Anterior vena cava (tissue), 1 donor: ENCODE measurements around a stretch of chr7.

GRCh38 chr7:130904108-130905317 lies 170.5 kb upstream of the KLF14 start:
- PRO-cap = unidirectional peak, minus-strand start at chr7:130904302

DNA sequence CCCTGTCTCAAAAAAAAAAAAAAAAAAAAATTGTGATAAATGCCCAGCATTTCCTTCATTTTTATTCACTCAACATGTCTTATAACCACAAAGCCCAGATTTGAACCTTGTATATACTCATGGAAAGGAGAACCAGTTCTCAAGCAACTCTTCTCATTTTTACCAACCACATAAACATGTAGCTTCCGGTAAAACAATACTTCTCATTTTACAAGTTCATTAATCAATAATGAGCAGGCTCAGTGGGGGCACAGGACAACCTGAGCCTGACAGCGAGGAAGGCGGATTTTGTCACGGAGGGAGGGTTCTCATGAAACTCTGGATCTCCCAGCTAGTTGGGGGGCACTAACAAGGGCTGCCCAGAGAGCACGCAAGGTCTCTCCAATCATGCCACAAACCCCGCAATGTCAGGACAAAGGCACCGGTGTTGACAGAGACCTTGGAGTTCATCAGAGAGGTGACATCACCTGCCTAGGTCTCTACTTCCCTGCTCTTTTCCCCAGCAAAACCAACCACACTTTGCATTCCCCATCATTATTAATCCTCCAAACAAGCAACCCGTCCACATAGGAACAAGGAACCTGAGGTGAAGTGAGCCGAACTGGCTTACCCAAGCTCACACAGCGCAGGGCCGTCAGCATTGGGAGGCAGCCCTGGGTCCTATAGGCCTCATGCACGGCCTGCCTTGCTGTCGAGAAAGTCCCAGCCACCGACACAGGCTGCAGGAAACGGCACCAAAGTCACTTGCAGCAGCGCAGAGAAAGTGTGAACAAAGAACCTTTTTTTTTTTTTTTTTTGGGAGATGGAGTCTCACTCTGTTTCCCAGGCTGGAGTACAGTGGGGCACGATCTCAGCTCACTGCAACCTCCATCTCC lies 192.2 kb upstream of the KLF14 start:
- PRO-cap = no peak

DNA sequence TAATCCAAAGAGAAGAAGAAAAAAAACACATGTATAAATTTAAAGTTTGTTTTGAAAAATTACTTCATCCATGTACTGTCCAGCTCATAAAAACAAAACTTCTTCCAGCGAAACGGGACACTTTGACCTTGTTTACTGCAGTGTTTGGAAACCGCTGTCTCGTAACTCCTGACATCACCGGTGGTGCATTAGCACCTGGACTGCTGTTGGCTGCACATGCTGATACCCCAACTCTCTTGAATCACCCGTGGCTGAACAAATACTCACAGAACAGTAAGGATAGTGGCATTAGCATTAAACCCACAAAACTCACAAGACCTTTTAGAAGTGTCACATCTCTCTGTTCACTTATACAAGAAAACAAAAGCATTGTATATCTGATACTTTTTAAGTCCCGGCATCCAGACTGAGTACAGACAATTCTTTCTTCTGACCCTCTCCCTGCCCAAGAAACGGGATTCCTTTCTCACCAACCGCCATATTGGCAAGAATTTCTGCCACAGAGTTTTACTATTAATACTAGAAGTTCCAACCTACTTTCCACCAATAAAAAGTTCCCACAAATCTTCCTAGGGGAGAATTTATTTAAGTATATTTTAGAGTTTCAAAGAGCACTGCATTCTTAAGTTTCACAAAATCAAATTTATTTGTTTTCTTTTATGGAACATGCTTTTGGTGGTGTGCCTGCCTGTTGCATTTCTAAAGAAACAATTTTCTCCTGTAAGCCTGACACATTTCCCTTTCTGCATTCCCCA lies 208.3 kb upstream of the KLF14 start:
- PRO-cap = unidirectional peak, plus-strand start at position 191 of the sequence

GRCh38 chr7:130990241-130990988 lies 256.4 kb upstream of the KLF14 start:
- PRO-cap = no peak

DNA sequence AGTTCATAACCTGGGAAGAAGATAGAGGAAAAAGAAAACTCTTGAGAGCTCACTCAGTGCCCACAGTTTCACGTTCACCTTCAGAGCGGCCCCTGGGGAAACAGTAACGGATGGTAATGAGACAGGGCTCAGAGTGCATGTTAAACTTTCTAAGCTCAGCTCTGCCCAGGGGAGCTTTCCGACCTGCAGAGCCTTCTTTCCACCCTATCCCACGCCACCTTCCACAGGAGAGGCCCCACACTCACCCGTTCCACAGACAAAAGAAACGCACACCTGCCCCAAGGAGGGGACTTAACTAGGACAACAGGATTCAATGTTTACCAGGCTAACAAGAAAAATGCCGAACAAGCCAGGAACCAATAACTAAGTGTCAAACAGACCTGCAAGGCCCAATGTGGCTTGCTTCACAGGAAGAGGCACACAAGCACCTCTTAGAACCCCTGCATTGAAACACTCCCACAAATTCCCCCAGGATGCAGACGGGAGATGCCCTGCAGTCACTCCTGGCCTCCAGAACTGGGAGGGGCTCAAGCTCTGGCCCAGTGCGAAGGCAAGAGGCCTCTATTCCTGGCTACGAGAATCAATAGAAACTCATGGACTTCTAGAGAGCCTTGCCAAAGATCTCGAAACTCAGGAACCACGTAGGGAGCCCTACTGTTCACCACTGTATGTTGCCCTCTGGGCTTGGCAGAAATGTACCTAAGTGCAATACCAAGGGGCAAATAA lies 260.2 kb upstream of the KLF14 start:
- PRO-cap = no peak

GRCh38 chr7:131016284-131016988 lies 282.4 kb upstream of the KLF14 start:
- PRO-cap = no peak

- PRO-cap = no peak
These were observed 293.4 kb upstream of the KLF14 start for GRCh38 chr7:131027129-131028104.

DNA sequence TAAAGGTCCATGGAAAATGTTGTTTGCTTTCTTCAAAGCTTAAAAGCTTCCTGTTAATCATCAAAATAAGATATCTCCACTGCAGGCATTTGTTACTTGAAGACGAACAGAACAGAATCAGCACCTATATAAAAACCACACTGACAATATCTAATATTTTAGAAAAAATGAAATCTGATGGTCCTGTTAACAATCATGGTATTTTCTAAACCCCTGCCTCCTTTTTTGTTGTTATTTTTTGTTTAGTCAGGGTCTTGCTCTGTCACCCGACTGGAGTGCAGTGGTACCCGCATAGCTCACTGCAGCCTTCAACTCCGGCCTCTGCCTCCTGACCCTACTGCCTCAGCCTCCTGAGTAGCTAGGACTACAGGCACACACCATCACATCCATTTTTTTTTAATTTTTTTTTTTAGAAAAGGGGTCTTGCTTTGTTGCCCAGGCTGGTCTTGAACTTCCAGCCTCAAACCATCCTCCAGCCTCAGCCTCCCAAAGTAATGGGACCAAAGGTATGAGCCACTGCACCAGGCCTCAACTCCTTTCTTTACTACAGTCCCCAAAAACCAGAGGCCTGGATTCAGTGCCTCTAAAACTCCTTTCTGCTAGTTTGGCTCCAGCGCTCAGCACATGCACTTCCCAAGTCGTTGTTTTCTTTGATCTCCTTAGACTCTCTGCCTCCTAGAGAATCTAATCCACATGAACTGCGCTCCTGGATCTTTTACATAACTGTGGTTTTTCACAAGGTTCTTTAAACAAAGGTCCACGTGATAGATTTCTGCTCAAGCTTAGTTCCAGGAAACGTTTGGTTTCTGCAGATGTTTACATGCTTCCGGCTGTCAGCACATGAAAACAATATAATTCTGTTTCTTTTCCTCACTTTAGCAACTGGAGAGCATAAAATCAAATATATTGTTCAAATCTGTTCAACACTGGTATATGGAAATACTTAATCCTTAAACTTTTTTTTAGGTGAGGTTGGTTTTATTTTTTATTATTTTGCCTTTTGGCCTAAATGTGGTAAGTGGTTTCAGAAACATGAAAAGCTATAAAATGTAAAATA lies 270.8 kb upstream of the MKLN1 start:
- PRO-cap = no peak

DNA sequence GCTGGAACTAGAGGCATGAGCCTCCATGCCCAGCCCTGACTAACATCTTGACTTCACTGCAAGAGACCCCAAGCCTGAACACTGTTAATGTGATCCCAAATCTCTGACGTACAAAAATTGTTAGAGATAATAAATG lies 244.7 kb upstream of the MKLN1 start:
- PRO-cap = no peak

DNA sequence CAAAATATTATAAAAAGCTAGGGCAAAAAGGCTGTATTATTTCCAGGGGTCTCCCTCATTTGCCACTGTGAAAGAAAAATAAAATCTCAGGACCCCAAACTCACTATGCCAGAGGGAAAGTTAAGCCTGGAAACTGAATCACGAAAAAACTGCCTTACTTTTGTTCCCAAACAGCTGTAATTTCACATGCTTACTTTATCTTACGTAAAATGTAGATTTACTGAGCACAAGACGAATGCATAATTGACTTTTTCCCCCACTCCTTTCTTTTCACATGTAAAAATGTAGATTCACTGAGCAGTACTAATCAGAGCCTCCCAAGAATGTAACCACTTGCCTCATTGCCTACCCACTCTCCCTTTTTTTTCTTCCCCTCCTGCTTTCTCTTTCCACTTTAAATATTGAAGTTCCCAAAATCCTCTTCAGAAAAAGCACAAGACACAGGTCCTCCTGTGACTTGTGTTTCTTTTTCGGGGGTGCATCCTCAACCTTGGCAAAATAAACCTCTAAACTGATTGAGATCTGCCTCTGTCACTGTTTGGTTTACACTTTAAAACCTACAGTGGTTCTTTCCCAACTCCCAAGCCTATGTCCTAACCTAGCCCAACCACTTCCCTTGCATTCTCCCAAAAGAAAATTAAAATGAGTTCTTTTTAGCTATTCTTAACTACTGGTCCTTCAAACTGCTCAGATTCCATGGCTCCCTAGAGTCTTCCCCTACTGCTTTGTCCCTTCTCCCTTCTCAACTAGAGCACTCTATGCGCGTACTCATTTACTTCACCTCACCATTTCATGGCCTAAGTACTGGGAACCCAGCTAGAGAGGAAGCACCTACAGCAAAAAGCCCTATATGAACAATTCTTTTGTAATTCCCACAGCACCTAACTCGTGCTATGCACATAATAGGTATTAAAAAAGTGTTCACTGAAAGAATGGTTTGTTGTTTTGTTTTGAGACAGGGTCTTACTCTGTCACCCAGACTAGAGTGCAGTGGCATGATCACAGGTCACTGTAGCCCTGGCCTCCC lies 236.6 kb upstream of the MKLN1 start:
- PRO-cap = no peak

GRCh38 chr7:131124294-131124867 lies 203.3 kb upstream of the MKLN1 start:
- PRO-cap = no peak

- PRO-cap = no peak
These were observed 101.9 kb upstream of the MKLN1 start for GRCh38 chr7:131225374-131226636.

GRCh38 chr7:131356447-131356901 lies 28.8 kb downstream of the MKLN1 start:
- PRO-cap = no peak

- PRO-cap = no peak
These were observed 89.6 kb downstream of the MKLN1 start for GRCh38 chr7:131417206-131417723.

- PRO-cap = no peak
These were observed 64.8 kb downstream of the PODXL start for GRCh38 chr7:131491188-131492473.

- PRO-cap = no peak
These were observed 55.6 kb downstream of the PODXL start for GRCh38 chr7:131500392-131501585.

- PRO-cap = no peak
These were observed 33.8 kb downstream of the PODXL start for GRCh38 chr7:131522716-131522943.

DNA sequence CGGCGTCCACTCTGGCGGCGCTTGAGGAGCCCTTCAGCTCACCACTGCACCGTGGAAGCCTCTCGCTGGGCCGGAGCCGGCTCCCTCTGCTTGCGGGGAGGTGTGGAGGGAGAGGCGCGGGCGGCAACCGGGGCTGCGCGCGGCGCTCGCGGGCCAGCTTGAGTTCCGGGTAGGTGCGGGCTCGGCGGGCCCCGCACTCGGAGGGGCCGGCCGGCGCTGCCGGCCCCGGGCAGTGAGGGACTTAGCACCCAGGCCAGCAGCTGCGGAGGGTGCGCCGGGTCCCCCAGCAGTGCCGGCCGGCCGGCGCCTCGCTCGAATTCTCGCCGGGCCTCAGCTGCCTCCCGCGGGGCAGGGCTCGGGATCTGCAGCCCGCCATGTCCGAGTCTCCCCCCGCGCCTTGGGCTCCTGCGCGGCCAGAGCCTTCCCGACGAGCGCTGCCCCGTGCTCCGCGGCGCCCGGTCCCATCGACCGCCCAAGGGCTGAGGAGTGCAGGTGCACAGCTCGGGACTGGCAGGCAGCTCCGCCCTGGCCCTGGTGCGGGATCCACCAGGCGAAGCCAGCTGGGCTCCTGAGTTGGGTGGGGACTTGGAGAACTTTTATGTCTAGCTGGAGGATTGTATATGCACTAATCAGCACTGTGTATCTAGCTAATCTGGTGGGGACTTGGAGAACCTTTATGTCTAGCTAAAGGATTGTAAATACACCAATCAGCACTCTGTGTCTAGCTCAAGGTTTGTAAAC lies 353.0 kb upstream of the PODXL start:
- PRO-cap = no peak

DNA sequence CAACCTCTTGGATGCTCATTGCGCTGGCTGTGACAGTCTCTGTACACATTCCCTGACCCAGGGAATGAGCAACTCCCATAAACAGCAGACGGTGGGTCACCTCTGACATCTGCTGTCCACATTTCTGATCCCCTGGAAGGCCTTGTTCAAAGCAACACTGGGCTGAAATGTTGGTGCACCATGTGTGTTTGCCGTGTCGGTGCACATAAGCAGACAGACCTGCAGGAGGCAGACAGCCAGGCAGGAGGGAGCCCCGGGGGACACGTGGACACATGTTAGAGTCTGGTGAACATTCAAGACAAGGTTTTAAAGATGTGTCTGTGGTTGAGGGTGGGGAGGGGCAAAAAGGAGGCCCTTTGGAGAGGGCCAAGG lies 254.9 kb downstream of the PLXNA4 start:
- PRO-cap = no peak

DNA sequence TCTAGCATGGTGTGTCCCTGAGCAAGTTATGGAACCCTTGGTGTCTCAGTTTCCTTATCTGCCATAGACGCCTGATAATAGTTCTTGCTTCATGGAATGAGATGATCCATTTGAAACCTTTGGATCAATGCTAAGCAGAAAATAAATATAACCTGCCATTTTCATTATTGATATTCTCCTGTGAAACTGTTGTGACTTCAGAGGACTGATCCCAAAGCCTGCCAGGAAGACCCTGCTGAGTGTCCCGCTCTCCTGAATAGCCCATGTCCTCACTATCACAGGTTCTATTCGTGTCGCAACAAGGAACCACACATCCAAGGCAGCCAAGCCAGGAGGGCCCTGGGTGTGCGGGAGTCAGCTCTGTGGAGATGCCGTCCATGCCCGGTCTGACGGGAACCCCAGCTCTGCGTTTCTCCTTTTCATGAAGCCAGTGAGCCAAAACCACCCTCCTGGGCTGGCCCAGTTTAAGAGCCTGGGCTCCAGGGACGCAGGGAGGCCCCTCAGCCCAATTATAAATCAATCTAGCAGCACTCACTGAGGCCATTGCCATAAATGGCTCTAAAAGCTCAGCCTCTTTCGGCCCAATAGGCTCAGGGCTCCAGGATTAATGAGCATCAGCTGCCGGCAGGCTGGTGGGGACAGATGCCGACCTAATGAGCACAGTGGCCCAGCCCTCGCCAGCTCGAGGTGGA lies 178.0 kb downstream of the PLXNA4 start:
- PRO-cap = no peak